Bronchus fibroblast of lung (primary cell): Measurements from ENCODE around the genes UBTD1, HPSE2, CNNM1 and SLC25A28.

- RAMPAGE, long total RNA, result no peak
Measured at GRCh38 chr10:97434923-97435760, 9.2 kb downstream of the PGAM1 start.

- RAMPAGE, long total RNA, result start-site peak on the minus strand at chr10:97498401-97498413, 102 and 117 reads in 2 replicates; start-site peak on the plus strand at chr10:97498926-97499033, 114 and 165 reads in 2 replicates
Measured at GRCh38 chr10:97498261-97499272, at the start of gene UBTD1. Gene UBTD1 (plus strand): TSS chr10:97498924.

DNA sequence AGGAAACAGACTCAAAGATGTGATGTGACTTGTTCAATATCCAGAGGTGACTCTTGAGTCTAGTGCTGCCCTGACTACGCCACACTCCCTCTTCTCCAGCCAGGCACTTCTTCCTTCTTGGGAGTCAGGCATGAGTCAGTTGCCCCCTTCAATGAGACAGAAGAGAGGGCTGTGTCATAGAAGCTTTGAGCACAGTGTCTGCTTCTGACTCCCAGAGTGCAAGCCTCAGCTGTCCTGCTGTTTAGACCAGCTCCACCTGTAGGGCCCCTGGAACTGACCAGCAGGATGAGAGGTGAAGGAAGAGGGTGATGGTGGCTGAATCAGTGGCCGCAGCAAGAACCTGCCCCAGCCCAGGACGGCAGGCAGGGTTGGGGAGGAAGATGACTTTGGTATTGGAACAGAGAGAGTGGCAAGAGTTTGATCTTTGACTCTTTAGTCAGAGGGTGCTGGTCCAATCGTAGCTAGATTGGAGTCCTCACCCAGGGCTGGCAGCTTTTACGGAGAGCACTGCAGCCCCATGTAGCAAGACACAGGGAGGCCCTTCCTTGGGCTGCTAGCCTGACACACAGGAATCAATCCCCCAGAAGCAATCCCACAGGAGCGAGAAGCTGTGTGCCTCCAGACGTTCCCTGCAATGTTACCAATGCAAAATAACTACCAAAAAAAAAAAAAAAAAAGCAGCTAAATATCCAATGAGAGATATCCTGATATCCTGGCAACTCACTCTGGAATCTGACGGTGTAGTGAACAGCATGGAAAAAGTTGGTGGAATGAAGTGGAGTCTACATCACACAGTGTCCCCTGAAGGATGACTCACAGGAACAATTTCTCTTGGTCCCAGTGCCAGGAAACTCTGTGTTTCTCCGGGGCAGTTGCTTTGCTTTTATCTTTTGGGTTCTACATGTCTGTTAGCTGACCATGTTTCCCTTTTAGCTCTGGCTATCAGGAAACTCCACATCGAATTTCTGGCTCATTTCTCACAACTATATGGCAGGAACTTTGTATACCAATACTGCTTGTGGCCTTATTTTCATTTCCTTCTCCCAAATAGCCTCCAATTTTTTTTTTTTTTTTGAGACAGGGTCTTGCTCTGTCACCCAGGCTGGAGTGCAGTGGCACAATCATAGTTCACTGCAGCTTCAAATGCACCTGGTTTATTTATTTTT lies 6.9 kb downstream of the C10orf62 start:
- RAMPAGE, long total RNA, result no peak

GRCh38 chr10:97601778-97602439 lies 12.4 kb downstream of the C10orf62 start:
- RAMPAGE, long total RNA, result no peak

GRCh38 chr10:97770931-97771905 lies 581 bp downstream of the SFRP5 start:
- RAMPAGE, long total RNA, result no peak

- RAMPAGE, long total RNA, result no peak
Measured at GRCh38 chr10:97781783-97782327, 10.1 kb upstream of the SFRP5 start.

- RAMPAGE, long total RNA, result no peak
Measured at GRCh38 chr10:97891487-97892285, 42.0 kb downstream of the GOLGA7B start.

GRCh38 chr10:97921640-97922333 lies 72.1 kb downstream of the GOLGA7B start:
- RAMPAGE, long total RNA, result no peak

DNA sequence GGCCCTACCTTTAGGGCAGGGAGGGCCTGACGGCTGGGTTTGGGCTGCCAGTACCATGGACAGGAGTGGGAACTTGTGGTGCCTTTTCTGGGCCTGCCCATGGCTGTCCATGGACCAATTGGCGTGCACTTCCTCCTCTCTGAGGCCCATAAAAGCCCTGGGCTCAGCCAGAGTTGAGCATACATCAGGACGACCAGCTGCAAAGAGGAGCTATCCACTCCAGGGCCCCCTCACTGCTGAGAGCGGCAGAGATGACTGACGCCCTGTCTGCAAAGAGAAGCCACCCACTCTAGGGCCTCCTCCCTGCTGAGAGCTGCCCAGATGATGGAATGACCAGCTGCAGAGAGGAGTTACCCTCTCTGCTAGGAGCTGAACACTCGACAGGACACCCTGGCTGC lies 30.8 kb downstream of the CRTAC1 start:
- RAMPAGE, long total RNA, result no peak

DNA sequence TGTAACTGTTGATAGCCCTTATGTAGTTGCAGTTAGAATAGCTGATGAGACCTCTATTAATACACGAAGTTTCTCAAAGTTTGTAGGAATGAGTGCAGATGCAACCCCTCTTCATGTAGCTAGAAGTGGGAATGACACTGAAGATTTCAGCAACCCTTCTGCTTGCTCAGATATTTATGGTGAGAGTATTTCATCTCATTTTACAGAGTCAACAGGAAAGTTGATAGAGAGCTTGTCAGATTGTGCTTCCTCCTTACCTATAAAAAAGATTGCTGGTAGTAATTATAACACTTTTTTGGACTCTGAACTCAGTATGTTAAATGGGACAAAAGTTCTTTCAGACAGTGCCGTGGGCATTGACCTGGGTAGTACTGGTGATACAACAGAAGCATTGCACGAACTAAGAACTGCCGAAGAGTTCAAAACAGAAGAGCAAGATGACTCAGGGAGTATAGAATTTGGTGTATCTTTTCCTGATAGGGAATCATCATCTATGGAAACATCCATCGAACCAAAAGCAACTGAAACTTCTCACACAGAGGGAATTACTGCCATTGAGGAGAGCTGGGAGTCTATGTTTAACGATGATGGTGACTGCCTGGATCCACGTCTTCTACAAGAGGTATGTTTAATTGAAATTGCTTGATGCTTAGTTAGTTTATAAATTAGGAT lies 58.6 kb downstream of the LOXL4 start:
- RAMPAGE, long total RNA, result no peak

GRCh38 chr10:98223732-98224088 lies 44.3 kb downstream of the LOXL4 start:
- RAMPAGE, long total RNA, result no peak

- RAMPAGE, long total RNA, result no peak
Measured at GRCh38 chr10:98419525-98420367, 4.8 kb upstream of the PYROXD2 start.

- RAMPAGE, long total RNA, result no peak
Measured at GRCh38 chr10:98431003-98431462, 15.7 kb downstream of the HPS1 start.

GRCh38 chr10:98458260-98458633 lies 11.5 kb upstream of the HPS1 start:
- RAMPAGE, long total RNA, result no peak

DNA sequence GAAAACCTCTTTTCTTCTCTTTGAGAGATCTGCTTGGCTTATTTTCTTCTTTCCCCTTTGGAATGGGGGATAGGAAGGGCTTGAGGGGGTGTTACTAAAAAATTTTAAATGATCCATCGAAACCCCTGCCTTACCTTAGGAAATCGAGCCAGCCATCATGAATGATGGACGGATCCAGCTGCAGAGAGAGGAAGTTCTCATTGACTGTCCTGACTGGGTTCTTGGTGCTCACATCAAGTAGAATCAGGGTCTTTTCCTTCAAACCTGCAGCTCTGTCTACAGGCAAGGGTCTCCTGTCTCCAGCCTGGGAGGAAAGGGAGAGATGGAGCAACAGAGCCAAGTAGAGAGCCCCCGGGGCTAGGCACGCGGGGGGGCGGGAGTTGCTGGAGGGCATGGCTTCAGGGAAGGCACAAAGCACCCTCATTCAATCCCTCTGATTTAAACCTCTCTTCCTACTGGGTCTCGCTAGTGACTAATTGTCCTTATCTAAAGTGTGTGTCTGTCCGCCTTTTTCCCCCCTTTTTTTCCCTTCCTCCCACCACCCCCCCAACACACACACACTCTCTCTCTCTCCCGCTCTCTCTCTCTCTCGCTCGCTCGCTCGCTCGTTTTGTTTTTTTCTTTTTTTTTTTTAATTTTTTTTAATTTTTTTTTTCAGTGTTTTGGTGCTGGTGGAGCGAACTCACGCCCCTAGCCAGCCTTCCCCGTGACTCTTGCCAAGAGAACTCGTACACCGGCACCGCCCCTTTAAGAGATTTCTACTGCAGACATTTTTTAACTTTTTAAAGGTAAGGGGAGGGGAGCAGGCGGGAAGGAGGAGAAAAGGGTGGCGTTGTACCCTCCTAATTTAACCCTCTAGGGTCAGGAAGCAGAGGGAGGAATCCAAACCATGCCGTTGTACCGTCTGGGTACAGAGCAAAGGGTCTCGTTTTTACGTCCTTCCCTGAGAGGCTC lies at the start of gene HPSE2:
HPSE2 (minus strand) TSS at position 474 of the 954 bp plus-strand sequence.
- RAMPAGE, long total RNA, result no peak

GRCh38 chr10:99328908-99330063 lies at the start of gene CNNM1:
Gene CNNM1 (plus strand): TSS chr10:99329356.
- RAMPAGE, long total RNA, result no peak

DNA sequence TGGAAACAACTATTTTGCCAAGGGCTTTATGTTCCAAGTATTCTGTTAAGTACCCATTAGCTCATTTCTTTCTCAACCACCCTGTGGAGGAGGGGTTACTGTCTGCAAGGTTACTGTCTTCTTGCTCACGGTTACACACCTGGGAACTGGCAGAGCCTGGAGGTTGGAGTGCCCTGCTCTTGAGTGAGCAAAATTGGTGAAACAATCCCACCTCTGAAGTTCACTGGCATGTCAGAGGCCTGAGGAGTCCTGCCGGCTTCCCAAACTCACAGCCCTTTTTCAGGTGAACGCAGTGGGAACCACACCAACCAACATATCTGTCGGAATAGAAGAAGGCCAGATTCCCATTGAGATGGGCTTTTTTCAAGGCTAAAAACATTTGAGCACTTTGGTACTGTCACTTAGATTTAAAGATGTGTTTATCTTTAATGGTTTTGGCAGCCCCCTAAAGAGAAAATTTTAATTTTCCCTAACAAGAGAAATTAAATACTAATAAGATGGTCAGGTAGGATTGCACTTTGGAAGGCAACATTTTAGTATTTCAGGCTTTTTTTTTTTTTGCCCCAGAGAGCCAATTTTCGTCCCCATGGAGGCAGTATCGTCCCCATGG lies 35.3 kb downstream of the GOT1 start:
- RAMPAGE, long total RNA, result no peak

- RAMPAGE, long total RNA, result no peak
Measured at GRCh38 chr10:99519671-99519959, 13.1 kb upstream of the NKX2-3 start.

DNA sequence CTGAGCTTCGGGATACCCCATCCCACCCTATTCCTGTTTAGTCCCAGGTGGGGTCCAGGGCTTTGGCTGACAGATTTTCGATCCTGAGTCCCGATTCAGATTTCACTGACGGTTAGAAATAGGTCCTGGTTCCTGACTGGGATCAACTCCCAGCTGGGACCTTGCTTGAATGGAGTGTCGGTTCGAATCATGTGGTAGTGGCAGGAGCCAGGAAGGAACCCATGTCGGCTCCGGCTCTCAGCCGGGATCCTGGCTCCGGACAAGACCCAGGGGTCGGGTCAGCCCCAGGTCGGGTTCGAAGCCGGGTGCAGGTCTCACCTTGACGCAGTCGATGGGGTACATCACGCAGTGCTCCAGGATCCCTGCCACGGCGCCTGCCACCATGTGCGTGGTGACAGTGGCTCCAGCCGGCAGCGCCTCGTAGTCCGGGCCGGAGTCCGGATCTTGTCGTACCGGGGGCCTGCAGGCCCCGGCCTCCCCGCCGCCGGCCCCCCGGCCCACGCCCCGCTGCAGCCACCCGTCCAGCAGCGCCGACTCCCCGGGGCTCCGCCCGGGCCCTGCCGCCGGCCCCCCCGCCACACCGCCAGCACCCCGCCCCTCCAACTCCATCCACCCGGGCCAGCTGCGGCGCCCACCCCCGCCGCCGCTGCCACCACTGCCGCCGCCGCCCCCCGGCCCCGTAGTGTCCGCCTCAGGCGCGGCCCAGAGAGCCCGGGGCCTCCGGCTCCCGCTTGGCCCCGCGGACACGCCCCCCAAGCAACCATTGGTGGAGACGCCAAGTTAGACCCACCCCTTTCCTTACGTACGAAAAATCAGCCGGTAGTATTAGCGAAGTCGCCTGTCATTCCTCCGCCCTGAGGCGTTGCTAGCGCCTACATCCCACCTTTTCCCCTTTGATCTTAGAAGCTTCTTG lies at the start of gene SLC25A28:
SLC25A28 (minus strand) TSS at position 713 of the 913 bp plus-strand sequence.
- RAMPAGE, long total RNA, result no peak

GRCh38 chr10:99913379-99914399 lies 96.1 kb downstream of the DNMBP start:
- RAMPAGE, long total RNA, result no peak